Adrenal gland (tissue), 7 donors: ENCODE measurements around the genes FRMD1 and C6orf120.

- PRO-cap, 3 experiments = no peak in any of the 3 experiments
- RAMPAGE, long total RNA, 4 experiments = no peak in any of the 4 experiments
- RRBS = no CpG with 5 or more reads among the region's 15 CpGs
Observed at GRCh38 chr6:167788285-167788675, 38.4 kb upstream of the AFDN start.

- PRO-cap, 3 experiments = peak in 3 of 3 experiments; most common plus-strand start chr6:168035409 (in 3); most common minus-strand start chr6:168035245 (in 1)
- RAMPAGE, long total RNA, 4 experiments = no peak in any of the 4 experiments
- RRBS = 7% methylated on average over 4 of the region's 56 CpGs
Observed at GRCh38 chr6:168035029-168035858, 37.8 kb downstream of the KIF25 start.

- PRO-cap, 3 experiments = no peak in any of the 3 experiments
- RAMPAGE, long total RNA, 4 experiments = no peak in any of the 4 experiments
- RRBS = 85% methylated on average over 5 of the region's 30 CpGs
Observed at GRCh38 chr6:168078682-168079460, at the start of gene FRMD1. Gene FRMD1 (minus strand): TSS chr6:168079212.

DNA sequence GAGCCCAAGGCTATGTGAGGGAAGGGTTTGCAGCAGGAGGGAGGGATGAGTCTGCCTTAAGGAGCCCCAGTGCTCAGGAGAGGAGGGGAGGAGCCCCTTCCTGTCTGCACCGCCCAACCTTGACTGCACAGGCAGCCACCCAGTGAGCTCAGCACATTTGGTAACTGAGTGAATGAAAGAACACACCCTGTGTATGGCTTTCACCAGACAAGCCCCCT, 17.1 kb downstream of the DACT2 start:
- PRO-cap, 3 experiments = no peak in any of the 3 experiments
- RAMPAGE, long total RNA, 4 experiments = no peak in any of the 4 experiments
- RRBS = no CpG with 5 or more reads among the region's 1 CpG

DNA sequence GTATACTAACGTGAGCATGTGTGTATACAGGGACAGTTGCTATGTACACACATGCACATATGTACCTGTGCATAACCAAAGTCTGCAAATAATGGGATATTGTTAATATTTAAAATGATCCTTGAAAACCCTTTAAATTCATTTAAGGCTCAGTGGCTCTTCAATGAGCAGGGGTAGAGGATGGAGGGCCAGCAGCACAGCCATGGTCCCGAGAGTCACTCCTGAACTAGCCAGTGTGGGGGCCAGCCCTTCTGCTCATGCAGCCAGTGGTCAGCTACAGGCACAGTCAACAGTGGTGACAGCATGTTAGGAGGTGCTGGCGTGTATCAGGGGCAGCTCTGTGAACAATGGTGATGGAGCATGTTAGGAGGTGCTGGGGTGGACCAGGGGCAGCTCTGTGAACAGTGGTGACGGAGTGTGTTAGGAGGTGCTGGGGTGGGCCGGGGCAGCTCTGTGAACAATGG, 378.6 kb downstream of the THBS2 start:
- PRO-cap, 3 experiments = peak in 2 of 3 experiments; most common minus-strand start position 208 of the sequence (in 2)
- RAMPAGE, long total RNA, 4 experiments = no peak in any of the 4 experiments
- RRBS = no CpG with 5 or more reads among the region's 5 CpGs

DNA sequence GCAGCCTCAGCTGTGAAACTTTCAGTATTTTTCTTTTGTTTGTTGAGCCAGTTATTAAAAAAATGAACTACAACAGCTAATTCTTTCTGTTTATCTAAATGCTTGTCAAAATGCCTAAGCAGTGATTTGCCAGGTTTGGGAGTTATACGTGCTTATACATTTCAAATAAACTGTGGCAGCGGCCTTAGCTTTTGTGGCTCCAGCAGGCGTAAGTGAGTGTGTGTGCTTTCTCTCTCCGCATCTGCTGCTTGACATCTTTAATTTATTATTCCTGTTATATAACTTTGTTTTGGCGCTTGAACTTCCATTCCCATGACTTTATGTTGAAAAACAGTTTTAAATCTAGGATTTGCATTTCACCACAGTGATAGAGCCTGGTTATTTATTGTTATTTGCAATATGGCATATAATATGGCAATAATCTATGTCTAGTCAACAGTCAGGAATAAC, 303.5 kb downstream of the THBS2 start:
- PRO-cap, 3 experiments = no peak in any of the 3 experiments
- RAMPAGE, long total RNA, 4 experiments = no peak in any of the 4 experiments
- RRBS = no CpG with 5 or more reads among the region's 5 CpGs

DNA sequence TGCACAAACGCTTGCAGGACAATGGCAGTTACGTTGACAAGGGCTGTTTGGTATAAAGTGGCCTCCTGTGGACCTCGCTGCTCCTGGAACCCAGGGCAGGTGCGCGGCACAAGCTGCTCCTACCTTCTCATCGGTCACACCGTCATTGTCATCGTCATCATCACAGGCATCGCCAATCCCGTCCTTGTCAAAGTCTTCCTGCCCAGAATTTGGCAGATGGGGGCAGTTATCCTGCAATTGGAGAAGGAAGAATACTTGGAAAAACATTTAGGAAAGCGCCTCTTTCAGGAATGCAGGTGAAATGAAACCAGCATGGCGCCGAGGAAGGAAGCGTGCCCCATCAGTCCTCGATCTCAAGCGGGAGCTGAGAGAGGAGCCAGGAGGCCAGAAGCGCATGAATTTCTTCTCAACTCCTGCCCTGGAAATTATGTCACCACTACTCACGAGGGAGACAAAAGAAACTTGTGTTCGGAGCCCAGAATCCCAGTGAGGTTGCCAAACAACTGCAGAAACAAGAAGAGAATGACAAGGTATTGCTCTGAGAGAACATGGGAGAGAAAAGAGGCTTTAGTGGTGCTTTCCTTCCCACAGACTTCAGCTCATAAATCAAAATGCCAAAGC, 24.1 kb downstream of the THBS2 start:
- PRO-cap, 3 experiments = no peak in any of the 3 experiments
- RAMPAGE, long total RNA, 4 experiments = no peak in any of the 4 experiments
- RRBS = no CpG with 5 or more reads among the region's 19 CpGs

DNA sequence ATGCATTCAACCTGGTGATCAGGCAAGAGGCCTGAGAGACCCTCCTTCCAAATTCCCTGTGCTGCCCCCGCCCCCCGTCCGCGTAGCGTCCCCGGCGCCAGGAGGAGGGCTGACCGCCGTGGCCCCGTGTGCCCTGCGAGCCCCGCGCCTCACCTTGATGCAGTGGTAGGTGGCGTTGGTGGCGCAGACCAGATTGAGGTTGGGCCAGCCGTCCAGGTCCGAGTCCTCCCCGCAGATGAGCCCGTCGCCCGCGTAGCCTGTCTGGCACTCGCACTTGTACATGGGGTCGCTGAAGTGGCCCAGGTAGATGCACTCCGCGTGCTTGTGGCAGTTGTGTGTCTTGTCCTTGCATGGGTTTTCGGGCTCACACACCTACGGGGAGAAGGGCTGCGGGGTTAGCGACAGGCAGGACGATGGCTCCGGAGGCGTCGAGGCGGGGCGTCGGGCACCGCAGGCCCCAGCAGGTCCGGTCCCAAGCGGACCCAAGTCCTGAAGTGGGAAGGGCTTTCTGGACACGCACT, 21.8 kb downstream of the THBS2 start:
- PRO-cap, 3 experiments = no peak in any of the 3 experiments
- RAMPAGE, long total RNA, 4 experiments = no peak in any of the 4 experiments
- RRBS = 96% methylated on average over 8 of the region's 41 CpGs

- PRO-cap, 3 experiments = no peak in any of the 3 experiments
- RAMPAGE, long total RNA, 4 experiments = no peak in any of the 4 experiments
- RRBS = no CpG with 5 or more reads among the region's 16 CpGs
Observed at GRCh38 chr6:169252021-169252665, 1.5 kb downstream of the THBS2 start.

GRCh38 chr6:169319475-169320159, 66.0 kb upstream of the THBS2 start:
- PRO-cap, 3 experiments = no peak in any of the 3 experiments
- RAMPAGE, long total RNA, 4 experiments = no peak in any of the 4 experiments
- RRBS = no CpG with 5 or more reads among the region's 12 CpGs

DNA sequence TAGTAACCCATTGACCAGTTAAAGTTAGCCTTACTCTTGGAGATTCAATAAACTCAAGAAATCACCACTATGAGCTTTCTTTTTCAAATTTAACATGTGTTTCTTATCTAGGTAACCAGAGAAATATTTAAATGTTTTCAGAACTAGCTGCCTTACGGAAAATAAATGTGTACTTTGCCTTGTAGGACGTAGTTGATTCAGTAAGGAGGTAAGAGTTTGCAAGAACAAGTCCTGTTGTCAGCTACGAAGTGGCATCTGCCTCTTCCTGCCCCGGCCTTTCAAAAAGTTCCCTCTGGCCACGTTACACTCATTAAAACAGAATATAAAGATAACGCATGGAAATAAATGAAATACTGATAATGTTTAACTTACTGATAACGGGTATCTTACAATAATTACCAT, 85.9 kb upstream of the THBS2 start:
- PRO-cap, 3 experiments = no peak in any of the 3 experiments
- RAMPAGE, long total RNA, 4 experiments = no peak in any of the 4 experiments
- RRBS = no CpG with 5 or more reads among the region's 7 CpGs

- PRO-cap, 3 experiments = no peak in any of the 3 experiments
- RAMPAGE, long total RNA, 4 experiments = no peak in any of the 4 experiments
- RRBS = 97% methylated on average over 5 of the region's 35 CpGs
Observed at GRCh38 chr6:169667715-169668387, 34.0 kb downstream of the WDR27 start.

GRCh38 chr6:169702094-169703087, at the start of gene C6orf120:
Gene C6orf120 (plus strand): TSS chr6:169702126.
- PRO-cap, 3 experiments = peak in 3 of 3 experiments; most common plus-strand start chr6:169702138 (in 2); most common minus-strand start chr6:169702426 (in 2)
- RAMPAGE, long total RNA, 4 experiments = start-site peak on the plus strand in 3 of 4 experiments, at chr6:169702138-169702319 at its widest, 41 to 76 reads per replicate
- RRBS = under 1% methylated on average over 29 of the region's 95 CpGs

DNA sequence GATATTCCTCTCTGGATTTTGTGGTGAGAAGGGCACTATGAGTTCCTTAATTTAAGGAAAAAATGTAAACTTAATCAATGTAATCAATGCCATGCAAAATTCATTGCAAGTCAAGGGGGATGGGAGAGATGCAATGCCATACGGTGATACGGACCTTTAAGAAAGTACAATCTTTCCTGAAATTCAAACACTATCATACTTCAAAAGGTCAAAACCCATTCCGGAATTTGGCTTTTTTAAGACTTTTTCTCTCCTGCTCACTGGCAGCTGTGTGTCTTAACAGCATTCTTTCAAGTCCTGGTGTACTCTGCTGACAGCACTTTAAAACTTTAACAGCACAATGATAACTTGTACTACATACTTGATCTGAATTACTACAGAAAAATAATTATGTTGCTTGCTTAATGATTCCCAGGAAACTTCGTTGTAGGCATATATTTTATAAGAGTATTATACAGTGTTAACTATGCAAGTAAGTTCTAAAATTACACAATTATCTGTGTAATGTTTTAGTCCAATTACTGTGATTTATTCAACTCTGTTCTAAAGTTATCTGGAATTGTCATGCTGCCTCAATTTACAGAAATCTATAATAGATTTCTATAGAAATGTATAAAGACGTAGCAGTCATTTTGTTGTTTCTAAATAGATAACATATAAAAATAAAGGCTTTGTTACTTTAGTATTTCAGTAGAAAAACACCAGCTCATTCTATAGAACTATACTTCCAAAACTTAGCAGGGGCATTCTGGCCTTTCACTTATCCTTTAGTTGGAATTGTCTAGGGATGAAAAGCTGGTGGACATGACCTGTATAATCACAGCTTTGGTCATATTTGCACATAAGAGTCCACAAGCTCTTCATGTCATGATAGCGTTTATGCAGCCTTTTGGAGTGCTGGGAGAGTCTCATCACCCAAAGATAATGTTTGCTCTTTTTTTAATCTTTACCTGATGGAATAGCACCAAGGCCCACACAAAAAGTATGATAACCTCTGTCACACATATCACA, 2.6 kb downstream of the C6orf120 start:
- PRO-cap, 3 experiments = no peak in any of the 3 experiments
- RAMPAGE, long total RNA, 4 experiments = no peak in any of the 4 experiments
- RRBS = no CpG with 5 or more reads among the region's 6 CpGs

- PRO-cap, 3 experiments = no peak in any of the 3 experiments
- RAMPAGE, long total RNA, 4 experiments = no peak in any of the 4 experiments
- RRBS = no CpG with 5 or more reads among the region's 3 CpGs
Observed at GRCh38 chr6:169707225-169708373, 5.7 kb downstream of the C6orf120 start.

DNA sequence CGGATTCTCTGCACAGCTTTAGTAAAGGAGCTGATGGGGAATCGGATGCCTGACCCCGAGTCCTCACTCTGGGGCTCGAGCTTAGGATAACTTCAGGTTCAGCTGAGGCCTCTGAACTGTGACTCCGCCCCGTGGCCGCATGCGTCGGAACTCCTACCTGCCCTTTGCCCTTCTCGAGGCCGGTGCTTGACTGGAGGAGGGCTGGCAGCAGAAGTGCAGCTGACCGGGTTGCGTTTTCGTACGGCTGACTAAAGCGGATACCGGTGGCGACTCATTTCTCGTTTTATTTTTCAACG, 38.4 kb downstream of the ERMARD start:
- PRO-cap, 3 experiments = no peak in any of the 3 experiments
- RAMPAGE, long total RNA, 4 experiments = no peak in any of the 4 experiments
- RRBS = 0% methylated on average over 1 of the region's 20 CpGs

- PRO-cap, 3 experiments = no peak in any of the 3 experiments
- RAMPAGE, long total RNA, 4 experiments = no peak in any of the 4 experiments
- RRBS = no CpG with 5 or more reads among the region's 8 CpGs
Observed at GRCh38 chr6:169832147-169832962, 80.9 kb downstream of the ERMARD start.

- PRO-cap, 3 experiments = no peak in any of the 3 experiments
- RAMPAGE, long total RNA, 4 experiments = no peak in any of the 4 experiments
- RRBS = no CpG with 5 or more reads among the region's 3 CpGs
Observed at GRCh38 chr6:169905413-169905641, 153.9 kb downstream of the ERMARD start.

GRCh38 chr6:170043248-170043872, 247.5 kb downstream of the DLL1 start:
- PRO-cap, 3 experiments = no peak in any of the 3 experiments
- RAMPAGE, long total RNA, 4 experiments = no peak in any of the 4 experiments
- RRBS = no CpG with 5 or more reads among the region's 18 CpGs

- PRO-cap, 3 experiments = peak in 2 of 3 experiments; most common plus-strand start chr6:170048855 (in 1); most common minus-strand start chr6:170048692 (in 1)
- RAMPAGE, long total RNA, 4 experiments = no peak in any of the 4 experiments
- RRBS = no CpG with 5 or more reads among the region's 18 CpGs
Observed at GRCh38 chr6:170048546-170049258, 242.2 kb downstream of the DLL1 start.